Tibial nerve (tissue), 3 donors: ENCODE measurements around a stretch of chr3.

DNA sequence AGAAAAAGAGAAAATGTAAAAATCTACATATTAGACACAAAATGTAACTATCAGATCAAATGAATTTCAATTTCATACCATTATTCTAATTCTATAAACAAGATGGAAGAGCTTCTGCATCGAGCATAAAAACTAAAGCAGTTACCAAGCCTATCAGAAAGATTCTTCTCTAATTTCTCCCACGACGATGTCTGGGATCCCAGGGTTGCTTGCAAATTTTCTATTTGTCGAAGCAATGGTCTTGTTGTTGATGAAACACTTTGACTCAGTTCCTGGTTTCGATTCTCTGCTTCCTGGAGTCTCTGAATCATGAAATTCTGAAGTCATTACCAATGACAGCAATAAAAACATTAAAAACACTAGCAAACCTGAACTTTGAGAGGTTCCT is 18.7 kb downstream of the TMF1 start:
- PRO-cap: no peak
- RAMPAGE, long total RNA, 3 experiments: no peak in any of the 3 experiments

DNA sequence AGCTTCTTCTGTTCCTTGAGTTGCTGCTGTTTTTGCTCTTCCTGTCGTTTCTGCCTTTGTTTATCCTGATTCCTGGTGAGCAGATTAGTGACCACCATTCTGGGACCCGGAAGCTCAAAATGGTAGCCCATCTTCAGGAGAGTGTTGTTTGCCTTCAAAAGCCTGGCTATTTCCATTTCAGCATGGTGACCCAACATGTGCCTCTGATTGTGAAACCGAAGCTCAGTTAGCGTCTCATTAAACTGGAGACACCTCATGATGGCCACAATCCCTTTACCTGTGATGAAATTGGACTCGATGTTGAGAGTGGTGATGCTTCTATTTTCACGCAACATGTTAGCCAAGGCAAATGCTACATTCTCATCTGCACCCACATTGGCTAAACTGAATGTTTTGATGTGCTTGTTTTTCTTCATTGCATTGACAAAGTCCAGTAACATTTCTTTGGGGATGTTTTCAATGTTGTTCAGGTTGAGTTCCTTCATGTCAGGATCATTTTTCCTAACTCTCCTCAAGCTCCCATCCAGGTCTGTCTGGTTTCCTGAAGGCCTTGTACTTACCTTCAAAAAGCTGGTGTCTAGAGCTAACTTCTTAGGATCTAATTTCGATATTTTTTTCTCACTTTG is 3.2 kb downstream of the LMOD3 start:
- PRO-cap: no peak
- RAMPAGE, long total RNA, 3 experiments: no peak in any of the 3 experiments

- PRO-cap: no peak
- RAMPAGE, long total RNA, 3 experiments: no peak in any of the 3 experiments
These were observed 633.4 kb downstream of the FOXP1 start for GRCh38 chr3:70950115-70950479.

DNA sequence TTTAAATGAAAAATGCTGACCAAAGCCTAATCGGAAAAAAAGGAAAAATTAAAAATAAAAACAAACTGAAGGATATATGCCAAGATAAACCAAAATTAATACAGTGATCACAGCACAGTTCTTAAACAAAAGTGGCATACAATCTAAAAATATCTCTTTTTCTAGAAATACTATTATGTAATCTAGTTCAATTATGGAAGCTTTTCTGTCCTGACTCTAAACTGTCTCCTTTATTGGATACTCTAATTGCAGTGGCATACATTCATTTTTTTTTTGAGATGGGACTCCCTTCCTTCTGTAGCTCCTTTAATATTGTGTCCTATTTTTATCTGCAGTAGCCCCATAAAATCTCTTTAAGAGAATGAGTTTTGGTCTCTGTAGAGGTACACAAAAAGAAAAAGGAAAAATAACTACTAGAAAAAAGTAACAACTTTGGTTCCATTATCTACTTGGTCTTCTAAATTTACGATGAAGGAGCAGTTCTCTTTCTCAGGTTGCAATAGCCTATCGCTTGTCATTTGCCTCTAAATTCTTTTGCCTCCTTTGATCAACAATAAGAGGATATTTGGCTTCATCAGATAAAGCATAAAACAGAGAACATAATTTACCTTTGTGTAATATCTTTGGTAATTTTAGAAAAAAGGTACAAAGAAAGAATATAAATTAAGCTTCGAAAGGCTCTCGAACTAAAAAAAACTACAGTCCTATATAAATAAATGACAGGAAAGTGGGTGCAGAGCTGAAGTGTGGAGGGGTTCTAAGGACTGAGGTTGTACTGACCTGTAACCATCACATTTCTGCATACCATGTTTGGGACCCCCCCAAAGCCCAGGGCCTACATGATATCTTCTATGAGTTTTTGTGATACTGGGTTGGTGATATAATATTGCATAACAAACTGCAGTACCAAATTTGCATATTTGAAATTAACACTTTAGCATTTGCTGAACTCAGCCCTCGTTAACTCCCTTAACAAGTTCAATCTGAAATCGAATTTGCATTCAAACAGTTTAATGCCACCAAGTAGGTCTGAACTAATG is 626.3 kb downstream of the FOXP1 start:
- PRO-cap: no peak
- RAMPAGE, long total RNA, 3 experiments: no peak in any of the 3 experiments

GRCh38 chr3:71047728-71047927 is 535.9 kb downstream of the FOXP1 start:
- PRO-cap: no peak
- RAMPAGE, long total RNA, 3 experiments: no peak in any of the 3 experiments

GRCh38 chr3:71069866-71070254 is 513.7 kb downstream of the FOXP1 start:
- PRO-cap: no peak
- RAMPAGE, long total RNA, 3 experiments: no peak in any of the 3 experiments

DNA sequence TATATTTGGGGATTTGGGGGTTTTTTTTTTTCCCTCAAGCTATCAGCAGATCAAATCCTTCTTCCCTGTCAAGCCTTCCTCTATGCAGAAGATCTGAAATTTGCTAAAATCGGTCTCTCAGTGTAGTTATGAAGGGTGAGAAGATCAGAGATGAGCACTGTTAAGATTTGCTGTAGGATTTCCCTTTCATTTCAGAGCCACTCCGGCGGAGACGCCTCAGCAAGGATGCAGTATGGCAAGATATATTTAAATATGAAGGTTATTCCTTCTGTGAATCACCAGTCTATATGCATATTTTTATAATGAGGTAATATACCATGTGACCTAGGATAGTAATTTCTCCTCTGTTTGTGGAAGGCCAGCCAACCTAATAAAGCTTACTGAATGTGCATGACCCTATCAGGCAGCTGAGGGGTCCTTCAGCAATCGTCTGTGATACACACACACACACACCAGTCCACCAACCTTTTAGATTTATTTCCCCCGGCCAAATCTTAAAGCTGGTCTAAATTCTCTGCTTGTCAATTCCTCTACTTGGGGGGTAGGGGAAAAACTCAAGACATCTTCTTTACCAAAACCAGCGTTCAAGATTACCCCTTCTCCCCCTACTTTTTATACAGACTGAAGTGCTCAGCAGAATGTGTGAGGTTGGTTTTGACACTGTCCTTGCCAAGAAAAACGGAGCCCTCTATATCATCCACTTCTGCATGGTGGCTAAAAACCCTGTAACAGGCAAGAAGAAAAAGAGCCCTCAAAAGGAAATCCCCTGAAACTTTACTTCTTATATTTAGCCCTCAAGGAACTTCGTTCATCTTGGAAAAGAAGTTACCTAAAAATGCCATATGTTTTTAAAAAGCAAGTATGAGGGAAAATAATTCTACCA is 473.9 kb downstream of the FOXP1 start:
- PRO-cap: no peak
- RAMPAGE, long total RNA, 3 experiments: no peak in any of the 3 experiments

- PRO-cap: no peak
- RAMPAGE, long total RNA, 3 experiments: no peak in any of the 3 experiments
These were observed 471.0 kb downstream of the FOXP1 start for GRCh38 chr3:71112416-71112969.

- PRO-cap: no peak
- RAMPAGE, long total RNA, 3 experiments: no peak in any of the 3 experiments
These were observed 415.2 kb downstream of the FOXP1 start for GRCh38 chr3:71168222-71168851.

GRCh38 chr3:71346548-71346770 is 237.1 kb downstream of the FOXP1 start:
- PRO-cap: no peak
- RAMPAGE, long total RNA, 3 experiments: no peak in any of the 3 experiments

- PRO-cap: no peak
- RAMPAGE, long total RNA, 3 experiments: no peak in any of the 3 experiments
These were observed 223.0 kb downstream of the FOXP1 start for GRCh38 chr3:71360473-71361021.

- PRO-cap: no peak
- RAMPAGE, long total RNA, 3 experiments: no peak in any of the 3 experiments
These were observed 131.7 kb downstream of the FOXP1 start for GRCh38 chr3:71451743-71452319.

GRCh38 chr3:71515455-71516094 is 68.0 kb downstream of the FOXP1 start:
- PRO-cap: no peak
- RAMPAGE, long total RNA, 3 experiments: no peak in any of the 3 experiments

GRCh38 chr3:71532527-71533075 is 50.9 kb downstream of the FOXP1 start:
- PRO-cap: no peak
- RAMPAGE, long total RNA, 3 experiments: no peak in any of the 3 experiments

DNA sequence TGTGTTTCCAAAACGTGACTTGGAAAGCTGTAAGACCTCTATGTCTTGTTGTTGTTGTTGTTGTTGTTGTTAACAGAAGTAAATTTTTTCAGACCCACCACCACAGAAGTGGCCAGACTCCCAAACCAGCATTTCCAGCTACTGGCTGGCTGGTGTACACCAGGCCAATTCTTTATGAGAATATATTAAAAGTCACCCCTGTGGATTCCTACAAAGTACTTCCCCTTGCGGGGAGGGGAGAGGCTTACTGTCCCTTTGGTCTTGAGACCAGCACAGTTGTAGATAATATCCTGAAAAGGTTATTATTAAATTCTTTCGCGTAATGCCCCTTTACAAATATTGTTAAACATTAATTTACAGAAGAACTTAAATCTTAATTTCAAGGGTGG is 1.6 kb upstream of the FOXP1 start:
- PRO-cap: no peak
- RAMPAGE, long total RNA, 3 experiments: no peak in any of the 3 experiments

- PRO-cap: no peak
- RAMPAGE, long total RNA, 3 experiments: no peak in any of the 3 experiments
These were observed 67.1 kb downstream of the EIF4E3 start for GRCh38 chr3:71658098-71658588.

GRCh38 chr3:71689833-71690600 is 35.2 kb downstream of the EIF4E3 start:
- PRO-cap: no peak
- RAMPAGE, long total RNA, 3 experiments: no peak in any of the 3 experiments

DNA sequence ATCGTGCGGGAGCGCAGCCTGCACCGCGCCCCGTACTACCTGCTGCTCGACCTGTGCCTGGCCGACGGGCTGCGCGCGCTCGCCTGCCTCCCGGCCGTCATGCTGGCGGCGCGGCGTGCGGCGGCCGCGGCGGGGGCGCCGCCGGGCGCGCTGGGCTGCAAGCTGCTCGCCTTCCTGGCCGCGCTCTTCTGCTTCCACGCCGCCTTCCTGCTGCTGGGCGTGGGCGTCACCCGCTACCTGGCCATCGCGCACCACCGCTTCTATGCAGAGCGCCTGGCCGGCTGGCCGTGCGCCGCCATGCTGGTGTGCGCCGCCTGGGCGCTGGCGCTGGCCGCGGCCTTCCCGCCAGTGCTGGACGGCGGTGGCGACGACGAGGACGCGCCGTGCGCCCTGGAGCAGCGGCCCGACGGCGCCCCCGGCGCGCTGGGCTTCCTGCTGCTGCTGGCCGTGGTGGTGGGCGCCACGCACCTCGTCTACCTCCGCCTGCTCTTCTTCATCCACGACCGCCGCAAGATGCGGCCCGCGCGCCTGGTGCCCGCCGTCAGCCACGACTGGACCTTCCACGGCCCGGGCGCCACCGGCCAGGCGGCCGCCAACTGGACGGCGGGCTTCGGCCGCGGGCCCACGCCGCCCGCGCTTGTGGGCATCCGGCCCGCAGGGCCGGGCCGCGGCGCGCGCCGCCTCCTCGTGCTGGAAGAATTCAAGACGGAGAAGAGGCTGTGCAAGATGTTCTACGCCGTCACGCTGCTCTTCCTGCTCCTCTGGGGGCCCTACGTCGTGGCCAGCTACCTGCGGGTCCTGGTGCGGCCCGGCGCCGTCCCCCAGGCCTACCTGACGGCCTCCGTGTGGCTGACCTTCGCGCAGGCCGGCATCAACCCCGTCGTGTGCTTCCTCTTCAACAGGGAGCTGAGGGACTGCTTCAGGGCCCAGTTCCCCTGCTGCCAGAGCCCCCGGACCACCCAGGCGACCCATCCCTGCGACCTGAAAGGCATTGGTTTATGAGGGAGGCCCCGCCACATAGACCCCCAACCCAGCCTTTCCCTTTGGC is 845 bp downstream of the GPR27 start:
- PRO-cap: bidirectional peak, plus-strand start at position 373 of the sequence, minus-strand start at position 101 of the sequence
- RAMPAGE, long total RNA, 3 experiments: no peak in any of the 3 experiments

DNA sequence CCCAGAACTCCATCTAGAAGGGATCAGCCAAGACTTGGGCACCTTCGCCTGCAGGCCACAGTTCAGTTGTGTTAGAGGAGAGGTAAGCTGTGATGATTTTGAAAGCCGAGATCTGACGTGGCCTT is 338.9 kb upstream of the PROK2 start:
- PRO-cap: no peak
- RAMPAGE, long total RNA, 3 experiments: no peak in any of the 3 experiments

- PRO-cap: no peak
- RAMPAGE, long total RNA, 3 experiments: no peak in any of the 3 experiments
These were observed 366.6 kb upstream of the PROK2 start for GRCh38 chr3:72151541-72152004.